Measurements from ENCODE around the gene EIF4A2.

GRCh38 chr3:186617076-186617713, 4.3 kb downstream of the AHSG start:
- PRO-cap, result no peak

- PRO-cap, result no peak
Observed at GRCh38 chr3:186741872-186742564, 24.9 kb downstream of the KNG1 start.

DNA sequence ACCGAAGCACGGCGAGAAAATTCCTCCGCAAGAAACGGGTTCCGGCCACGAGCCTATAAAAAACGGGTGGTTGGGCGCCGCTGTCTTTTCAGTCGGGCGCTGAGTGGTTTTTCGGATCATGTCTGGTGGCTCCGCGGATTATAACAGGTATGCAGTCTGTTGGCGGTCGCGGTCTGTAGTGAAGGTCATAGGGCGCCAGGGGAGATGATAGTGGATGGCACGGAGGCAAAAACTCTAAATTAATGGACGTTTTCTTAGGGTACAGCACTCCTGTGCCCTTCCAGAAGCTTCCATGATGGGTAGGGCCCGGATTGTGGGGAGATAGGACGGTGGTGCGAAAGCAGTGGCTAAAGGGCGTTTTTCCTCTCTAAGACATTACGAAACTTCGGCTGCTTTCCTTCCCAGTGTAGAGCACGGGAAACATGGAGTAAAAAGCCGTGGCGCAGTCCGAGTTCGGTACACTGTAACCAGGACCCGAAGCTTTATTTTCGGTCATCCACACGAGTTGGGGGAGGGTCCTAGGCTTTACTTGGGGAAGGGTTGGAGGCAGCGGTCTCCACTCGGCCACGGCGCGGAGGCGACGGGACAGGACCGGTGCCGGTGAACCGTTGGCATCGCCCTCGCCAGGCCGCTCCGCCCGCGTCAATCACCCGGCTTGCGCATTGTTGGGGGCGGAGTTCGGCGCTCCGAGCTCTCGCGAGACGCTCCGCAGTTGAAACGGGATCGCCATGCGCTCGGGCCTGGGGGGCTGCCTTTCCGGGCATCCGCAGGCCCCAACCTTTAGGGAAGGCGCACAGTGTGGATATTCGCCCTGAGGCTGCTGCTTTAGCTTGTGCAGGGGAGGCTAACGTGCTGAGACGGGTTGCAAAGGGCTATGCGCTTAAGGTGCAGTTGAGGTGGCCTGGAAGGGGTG, at the start of gene EIF4A2:
Gene EIF4A2 (plus strand): TSS at position 85 of the 913 bp plus-strand sequence.
- PRO-cap, result bidirectional peak, plus-strand start at position 85 of the sequence, minus-strand start outside the sequence; bidirectional peak, plus-strand start at position 405 of the sequence, minus-strand start at position 294 of the sequence; bidirectional peak, plus-strand start at position 711 of the sequence, minus-strand start at position 648 of the sequence

- PRO-cap, result no peak
Observed at GRCh38 chr3:186893119-186893873, 37.0 kb upstream of the ST6GAL1 start.

DNA sequence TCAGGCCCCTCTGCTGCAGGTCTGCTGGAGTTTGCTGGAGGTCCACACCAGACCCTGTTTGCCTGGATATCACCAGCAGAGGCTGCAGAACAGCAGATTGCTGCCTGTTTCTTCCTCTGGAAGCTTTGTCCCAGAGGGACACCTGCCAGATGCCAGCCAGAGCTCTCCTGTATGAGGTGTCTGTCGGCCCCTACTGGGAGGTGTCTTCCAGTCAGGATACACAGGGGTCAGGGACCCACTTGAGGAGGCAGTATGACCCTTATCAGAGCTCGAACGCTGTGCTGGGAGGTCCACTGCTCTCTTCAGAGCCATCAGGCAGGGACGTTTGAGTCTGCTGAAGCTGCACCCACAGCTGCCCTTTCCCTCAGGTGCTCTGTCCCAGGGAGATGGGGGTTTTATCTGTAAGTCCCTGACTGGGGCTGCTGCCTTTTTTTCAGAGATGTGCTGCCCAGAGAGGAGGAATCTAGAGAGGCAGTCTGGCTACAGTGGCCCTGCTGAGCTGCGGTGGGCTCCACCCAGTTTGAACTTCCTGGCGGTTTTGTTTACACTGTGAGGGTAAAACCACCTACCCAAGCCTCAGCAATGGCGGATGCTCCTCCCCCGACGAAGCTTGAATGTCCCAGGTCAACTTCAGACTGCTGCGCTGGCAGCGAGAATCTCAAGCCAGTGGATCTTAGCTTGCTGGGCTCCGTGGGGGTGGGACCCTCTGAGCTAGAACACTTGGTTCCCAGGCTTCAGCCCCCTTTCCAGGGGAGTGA, 21.4 kb upstream of the ST6GAL1 start:
- PRO-cap, result bidirectional peak, plus-strand start at position 604 of the sequence, minus-strand start at position 465 of the sequence; unidirectional peak, plus-strand start at position 604 of the sequence

DNA sequence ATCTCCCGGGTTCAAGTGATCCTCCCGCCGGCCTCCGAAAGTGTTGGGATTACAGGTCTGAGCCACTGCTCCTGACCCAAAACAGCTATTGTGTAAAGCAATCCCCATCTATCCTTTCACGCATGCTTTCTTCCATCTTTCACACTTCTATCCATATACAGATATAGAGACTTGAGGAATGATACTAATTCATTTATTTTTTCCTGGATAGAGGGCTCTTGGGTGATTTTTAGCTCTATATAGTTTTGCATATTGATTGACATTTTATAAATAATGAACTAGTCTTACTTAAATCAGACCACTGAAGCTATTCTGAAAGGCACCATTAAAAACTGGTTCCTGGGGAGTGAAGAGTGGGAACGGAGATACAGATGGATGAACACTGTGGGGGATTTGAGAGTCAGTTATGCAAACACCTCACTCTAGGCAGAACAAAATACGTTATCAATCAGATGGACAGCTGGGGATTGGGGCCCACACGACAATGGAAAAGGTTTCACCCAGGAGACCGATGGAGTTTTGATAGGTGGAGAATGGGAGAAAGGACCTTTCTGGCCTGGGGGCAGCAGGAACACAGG, 16.2 kb downstream of the ST6GAL1 start:
- PRO-cap, result no peak

- PRO-cap, result no peak
Observed at GRCh38 chr3:186974509-186975692, 44.6 kb downstream of the ST6GAL1 start.

- PRO-cap, result no peak
Observed at GRCh38 chr3:186986455-186986815, 56.1 kb downstream of the ST6GAL1 start.

DNA sequence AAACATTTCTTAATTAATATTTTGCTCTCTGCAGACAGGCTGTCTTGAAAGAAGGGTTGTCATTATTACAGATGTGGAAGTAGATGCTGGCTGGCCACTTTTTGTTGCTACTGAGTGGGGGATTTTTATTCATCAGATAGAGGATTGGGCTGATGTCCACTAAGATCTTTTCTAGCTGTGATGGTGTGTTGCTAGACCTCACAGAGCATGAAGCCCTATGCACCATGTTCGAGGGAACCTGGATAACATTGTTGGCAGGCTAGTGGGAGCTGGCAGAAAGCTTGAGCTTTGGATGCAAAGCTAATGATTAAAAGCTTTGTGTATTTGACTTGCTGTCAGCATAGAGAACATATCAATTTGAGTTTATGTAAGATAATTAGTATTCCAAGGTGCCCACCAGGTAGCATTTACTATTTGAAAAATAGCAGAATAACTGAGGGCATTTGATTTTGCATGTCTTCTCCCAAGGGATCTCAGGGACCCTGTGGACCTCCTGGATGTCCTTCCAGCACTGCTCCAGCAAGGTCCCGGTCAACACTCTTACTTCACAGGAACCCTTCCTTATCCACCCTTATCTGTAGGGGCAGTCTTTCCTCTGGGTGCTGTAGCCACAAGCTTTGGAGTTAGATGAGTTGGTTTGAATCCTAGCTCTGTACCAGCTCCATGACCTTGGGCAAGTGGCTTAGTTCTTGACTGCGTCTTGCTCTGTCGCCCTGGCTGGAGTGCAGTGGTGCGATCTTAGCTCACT, 59.2 kb downstream of the ST6GAL1 start:
- PRO-cap, result no peak

DNA sequence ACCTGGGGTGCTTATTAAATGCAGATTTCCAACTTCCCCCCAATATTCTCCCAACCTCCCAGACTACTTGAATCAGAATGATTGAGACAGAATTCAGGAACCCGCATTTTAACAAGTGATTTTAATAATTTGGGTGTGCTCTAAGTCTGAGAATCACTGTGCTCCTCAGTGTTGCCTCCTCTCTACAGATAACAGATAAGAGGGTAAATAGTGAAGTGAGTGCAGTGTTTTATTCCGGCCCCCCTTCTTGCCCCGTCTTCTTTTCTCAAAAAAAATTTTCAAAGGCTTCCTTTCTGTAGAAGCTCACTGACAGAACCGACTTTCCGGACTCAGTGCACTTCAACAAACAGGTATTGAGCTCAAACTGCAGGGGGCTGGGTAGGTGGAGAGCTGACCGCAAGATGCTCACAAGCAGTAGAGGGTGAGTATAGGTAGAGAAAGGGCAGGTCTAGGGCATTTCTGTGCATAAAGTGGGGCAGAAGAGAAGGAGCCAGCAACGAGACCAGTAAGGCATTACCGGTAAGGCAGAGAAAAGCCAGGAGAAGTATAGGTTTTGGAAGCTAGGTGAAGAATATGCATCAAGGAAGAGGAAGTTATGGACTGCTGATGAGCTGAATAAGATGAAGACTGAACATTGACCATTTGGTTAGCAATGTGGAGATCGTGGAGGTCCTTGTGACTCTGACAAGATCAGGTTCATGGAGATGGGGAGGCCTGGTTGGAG, 97.2 kb downstream of the ST6GAL1 start:
- PRO-cap, result bidirectional peak, plus-strand start at position 457 of the sequence, minus-strand start at position 184 of the sequence

- PRO-cap, result no peak
Observed at GRCh38 chr3:187032063-187032920, 102.0 kb downstream of the ST6GAL1 start.

- PRO-cap, result no peak
Observed at GRCh38 chr3:187039757-187040595, 99.3 kb downstream of the RPL39L start.

DNA sequence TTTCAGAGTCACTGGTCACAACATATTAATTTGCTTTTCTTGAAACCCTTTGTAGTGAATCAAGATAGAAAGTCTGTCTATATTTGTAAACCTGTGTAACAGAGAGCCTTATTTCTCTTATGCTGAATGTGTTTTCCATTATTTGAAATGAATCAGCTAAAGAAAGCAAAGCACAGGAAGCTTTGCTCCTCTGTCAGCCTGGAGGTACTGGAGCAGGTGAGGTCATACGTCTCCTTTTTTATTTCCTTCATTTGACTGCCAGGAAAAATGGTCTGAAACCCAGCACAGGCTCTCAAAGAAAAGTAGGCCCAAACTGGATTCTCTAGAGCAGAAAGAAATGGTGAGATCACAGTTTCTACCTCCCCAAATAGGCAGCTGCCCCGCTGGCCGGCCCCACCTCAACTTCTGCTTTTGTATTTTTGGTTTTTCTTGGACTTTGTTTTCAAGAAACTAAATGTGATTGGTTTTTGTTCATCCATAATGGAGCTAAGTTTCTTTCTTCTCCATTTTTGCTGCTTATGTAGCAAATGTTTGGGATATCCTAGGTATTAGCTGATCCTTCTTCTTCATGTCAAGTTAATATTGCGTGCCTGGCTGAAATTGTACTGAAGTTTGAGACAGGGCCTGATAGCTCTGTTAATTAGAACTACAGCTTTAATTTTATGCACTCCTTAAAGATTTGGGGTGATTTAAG, 95.0 kb downstream of the RPL39L start:
- PRO-cap, result no peak

GRCh38 chr3:187101558-187102257, 37.6 kb downstream of the RPL39L start:
- PRO-cap, result no peak

- PRO-cap, result no peak
Observed at GRCh38 chr3:187265488-187265874, 26.1 kb downstream of the MASP1 start.

DNA sequence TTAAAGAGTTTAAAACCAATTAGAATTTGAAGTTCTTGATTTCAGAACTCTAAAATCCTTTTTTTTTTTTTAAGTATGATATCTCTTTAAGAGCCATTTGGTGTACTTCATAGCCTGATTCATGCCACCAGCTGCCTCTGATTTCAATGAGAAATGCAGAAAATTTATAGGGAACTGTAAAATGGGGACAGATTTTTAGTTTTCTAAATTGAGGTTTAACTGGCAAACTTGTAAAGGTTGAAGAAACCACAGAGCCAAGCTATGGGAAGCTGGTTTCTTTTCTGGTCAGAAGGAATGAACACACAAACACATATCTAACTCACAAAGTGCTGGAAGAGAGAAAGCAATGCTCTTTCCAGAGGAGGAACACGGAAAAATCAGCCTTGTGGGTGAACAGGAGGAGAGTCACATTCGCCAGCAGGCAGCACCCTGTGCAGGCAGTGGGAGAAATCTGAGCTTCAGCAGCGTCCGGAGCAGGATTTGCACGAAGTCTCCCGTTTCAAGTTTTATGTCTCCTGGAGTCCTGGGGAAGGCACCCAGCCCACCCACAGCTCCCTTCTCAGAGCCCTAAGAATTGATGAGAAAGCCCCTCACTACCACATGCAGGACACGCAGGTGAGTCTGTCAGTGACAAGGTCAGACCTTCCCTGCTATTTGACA, 485 bp downstream of the MASP1 start:
- PRO-cap, result no peak

GRCh38 chr3:187412397-187412969, 44.3 kb downstream of the RTP4 start:
- PRO-cap, result no peak

DNA sequence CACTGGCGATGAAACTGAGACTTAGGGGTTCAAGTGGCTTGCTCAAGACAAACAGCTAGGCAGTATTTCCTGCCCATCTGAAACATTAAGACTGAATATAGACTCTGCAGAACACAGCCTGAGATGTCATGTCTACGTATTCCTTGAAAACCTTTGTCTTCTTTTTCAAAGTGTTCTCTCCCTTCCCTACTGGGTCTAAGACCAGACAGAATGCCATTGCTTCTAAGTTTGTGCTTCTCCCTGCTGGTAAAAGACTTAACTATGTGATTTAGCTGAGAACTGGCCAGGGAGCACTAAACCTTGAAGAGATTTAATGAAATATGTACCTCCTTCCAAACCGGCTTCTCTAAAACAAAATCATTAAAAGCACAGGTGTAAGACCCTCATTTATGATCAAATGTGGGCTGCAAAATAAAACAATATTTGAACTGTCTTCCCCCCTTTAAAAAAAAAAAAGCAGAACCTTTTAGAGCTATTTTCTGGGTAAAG, 9.8 kb downstream of the BCL6 start:
- PRO-cap, result no peak

DNA sequence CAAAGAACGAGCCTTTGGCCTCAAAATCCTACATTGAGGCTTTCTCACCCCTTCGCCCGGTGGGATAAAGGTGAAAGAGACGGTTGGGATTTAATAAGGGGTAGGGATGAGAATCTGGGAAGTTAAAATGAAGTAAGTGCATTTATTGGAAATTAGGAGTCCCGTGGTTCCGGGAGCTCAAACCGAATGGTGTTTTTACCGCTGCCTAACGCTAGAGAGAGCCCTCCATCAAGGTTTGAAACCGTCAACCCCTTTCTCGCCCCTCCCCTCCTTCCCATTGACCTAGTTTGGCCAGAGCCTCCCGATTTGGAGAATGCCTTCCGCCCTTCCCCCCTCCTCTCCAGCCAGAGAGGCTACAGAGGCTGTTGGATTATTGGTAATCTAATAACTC, 6.5 kb downstream of the BCL6 start:
- PRO-cap, result bidirectional peak, plus-strand start at position 311 of the sequence, minus-strand start at position 210 of the sequence

DNA sequence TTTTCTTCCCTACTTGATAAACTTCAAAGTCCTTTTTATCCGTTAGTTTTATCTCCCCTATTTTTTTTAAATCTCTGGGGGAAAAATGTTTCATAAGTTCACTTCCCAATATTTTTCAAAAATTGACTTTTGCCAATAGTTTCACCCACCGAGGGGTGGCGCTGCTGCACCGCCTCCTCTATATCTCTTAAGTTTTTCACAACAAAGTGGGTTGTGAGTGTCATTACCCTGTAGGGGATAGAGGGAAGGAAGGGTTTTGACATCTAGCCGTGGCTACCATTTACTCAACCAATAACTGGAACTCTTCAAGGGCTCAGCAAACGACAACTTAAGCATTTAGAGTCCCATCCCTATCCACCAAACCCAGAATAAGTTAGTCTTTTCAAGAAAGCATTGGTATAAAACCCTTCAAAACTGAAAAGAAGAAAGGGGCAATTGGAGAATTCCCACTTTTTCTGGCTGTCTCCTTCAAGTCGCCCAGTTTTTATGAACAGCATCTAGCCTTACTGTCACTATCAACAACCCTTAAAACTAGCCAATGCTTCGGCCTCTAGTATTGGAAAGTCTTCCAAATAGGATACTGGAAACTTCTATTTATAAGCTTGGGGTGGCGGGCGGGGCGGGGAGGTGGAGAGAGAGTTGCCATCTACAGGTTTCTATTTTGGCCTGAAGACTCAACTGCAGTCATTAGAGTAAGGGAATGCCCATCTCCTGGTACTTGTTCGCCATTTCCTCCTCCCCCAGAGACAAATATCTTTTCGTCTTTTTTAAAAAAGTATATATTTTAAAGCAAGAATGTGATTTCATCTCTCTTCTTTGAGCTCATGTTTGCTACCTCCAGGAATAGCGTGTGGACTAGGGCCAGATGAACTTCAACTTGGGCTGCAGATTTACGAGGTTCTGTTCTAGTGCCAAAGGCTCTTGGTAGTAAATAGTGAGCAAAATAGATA, 3.0 kb downstream of the BCL6 start:
- PRO-cap, result bidirectional peak, plus-strand start at position 240 of the sequence, minus-strand start at position 179 of the sequence; unidirectional peak, plus-strand start at position 687 of the sequence

All from colic lymph node (tissue), 1 donor.